AG10803 (cell line): ENCODE measurements around a stretch of chr17.

DNA sequence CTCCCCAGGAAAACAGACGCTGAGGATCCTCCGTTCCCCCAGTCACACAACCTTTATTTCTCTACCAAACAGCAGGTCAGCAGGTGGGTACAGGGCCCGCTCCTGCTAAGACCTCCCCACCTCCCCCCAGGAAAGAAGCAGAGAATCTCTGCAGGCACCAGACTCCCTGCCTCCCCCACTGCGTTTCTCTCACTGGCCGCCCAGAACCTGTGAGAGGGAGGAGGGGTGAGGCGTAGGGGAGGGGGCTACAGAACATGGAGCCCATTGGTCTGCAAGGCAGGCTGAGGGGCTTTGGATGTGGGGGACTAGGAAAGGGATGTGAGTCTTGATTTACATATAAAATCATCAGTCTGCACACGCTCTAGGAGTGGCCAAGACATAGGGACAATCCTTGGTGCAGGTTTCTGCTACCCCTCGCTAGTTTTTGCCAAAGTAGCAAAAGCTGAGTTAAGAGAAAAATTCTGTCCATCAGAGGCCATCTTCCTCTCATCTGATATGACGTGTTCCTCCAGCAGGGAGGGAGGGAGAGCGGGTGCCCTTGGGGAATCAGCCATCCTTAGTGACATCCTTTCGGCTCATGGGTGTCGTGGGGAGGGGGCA is 7.7 kb upstream of the P2RX1 start:
- RRBS = no CpG with 5 or more reads among the region's 12 CpGs

- RRBS = no CpG with 5 or more reads among the region's 28 CpGs
Observed at GRCh38 chr17:3930138-3930794, 14.0 kb upstream of the P2RX1 start.

DNA sequence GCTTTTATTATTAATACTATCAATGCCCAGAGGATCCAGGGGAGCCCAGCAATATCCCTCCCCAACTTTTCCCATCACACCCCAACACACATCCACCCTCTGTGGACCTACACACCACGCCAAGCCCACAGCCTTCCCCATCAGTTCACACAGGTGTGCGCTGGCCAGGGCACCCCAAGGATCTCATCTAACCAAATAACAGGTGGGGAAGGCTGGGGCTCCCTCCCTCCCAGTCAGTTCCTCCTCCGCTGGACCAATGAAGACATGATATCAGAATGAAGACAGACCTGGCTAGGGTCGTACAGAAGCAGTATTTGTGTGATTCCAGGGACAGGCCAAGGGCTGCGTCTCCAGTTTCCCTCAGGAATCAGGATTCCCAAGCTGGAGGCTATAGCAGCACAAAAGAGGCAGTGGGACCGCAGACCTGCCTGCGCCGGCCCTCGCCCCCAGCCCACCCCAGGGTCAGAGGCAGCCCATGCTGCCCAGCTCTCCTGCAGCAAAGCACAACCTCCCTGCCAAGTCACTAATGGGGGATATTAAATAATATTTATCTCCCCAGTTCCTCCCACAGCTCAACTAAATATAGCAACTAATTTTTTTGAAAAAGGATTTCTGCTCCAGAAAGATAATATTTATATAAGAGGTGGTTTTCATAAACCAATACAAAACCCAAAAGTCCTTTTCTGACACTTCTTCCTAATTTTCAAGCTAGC is 1.6 kb downstream of the ATP2A3 start:
- RRBS = no CpG with 5 or more reads among the region's 9 CpGs

- RRBS = no CpG with 5 or more reads among the region's 15 CpGs
Observed at GRCh38 chr17:3966641-3967320, 2.5 kb upstream of the ATP2A3 start.

DNA sequence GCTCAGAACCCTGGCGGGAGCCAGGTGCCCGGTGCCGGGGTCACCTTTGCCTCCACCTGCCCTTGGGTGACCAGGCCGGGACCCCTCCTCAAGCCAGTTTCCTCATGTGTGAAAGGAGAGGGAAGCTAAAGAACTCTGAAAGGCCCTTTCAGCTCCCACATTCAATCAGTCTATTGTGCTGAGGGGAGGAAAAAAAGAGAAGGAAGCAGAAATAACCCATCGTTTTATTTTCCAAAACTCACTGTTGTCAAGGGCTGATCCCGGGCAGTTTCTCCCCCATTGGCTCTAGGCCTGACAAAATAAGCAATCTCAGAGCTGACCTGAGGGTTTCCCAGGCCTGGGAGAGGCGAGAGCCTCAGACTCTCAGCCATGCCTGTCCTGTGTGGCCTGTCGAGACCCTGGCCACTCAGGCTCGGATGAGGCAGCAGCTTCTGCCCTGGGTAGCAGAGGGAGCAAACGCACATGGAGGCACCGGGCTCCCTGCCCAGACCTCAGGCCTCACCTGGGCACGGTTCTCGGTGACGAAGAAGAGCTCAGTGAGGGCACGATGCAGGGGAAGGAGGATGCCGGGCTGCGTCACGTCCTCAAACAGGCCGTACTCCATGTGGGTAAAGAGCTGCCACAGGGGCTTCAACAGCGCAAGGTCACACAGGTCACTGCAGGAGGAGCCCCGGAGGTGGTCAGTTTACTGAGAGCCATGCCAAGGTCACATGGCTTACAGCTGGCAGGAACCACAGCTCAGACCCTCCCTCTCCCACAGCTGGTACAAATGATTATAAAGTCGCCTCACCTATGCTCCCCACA is 45.1 kb upstream of the ATP2A3 start:
- RRBS = 94% methylated on average over 8 of the region's 22 CpGs

- RRBS = no CpG with 5 or more reads among the region's 13 CpGs
Observed at GRCh38 chr17:4057622-4058269, 85.1 kb downstream of the ZZEF1 start.

GRCh38 chr17:4100785-4101884 is 41.7 kb downstream of the ZZEF1 start:
- RRBS = no CpG with 5 or more reads among the region's 16 CpGs

- RRBS = no CpG with 5 or more reads among the region's 13 CpGs
Observed at GRCh38 chr17:4130650-4131330, 12.0 kb downstream of the ZZEF1 start.

GRCh38 chr17:4160095-4160450 is 17.1 kb downstream of the CYB5D2 start:
- RRBS = no CpG with 5 or more reads among the region's 19 CpGs

DNA sequence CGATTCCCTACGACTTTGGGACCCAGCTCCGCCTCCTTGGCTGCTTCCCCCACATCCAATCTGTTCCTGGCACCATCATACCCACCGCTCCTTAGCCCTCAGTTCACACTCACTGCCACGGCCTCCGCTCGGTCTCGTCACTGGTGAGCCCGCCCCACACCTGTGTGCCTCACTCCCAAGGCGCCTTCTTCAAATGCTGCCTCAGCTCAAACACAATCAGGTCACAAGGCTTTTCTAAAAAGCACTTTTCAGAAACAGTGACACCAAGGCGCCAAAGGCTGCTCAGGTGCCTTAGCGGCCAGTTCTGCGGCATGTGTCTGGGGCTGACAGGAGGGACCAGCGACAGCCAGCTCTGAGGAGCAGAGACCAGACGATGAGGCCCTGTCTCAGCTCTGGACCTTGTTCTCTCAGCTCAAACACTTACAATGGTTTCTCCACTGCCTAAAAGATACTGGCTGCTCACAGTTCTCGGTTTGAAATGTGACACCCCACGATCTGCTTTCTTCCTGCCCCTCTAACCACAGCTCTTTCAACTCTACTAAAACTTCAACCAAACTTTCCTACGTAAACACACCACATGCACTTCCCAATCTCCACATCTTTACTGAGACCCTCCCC is 33.1 kb downstream of the CYB5D2 start:
- RRBS = no CpG with 5 or more reads among the region's 18 CpGs

DNA sequence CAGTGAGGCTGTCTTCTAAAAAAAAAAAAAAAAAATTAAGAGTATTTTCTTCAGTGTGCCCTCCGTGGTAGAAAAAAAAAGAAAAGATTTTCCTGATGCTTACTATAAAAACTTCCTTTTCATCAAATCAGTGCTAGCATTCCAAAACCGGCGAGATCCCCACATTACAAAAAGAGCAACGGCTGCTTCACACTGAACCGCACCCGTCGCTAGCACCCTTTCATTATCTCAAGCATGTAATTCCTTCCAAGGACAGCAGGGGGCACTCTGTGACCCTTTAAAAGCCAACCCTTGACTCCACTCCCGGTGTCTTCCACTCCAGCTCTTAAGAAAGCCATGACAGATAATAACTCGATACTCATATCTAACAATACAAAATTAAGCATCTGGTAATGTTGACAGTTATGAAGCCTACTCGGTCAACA is 48.5 kb downstream of the ANKFY1 start:
- RRBS = no CpG with 5 or more reads among the region's 10 CpGs

- RRBS = no CpG with 5 or more reads among the region's 4 CpGs
Observed at GRCh38 chr17:4230000-4230716, 33.6 kb downstream of the ANKFY1 start.

GRCh38 chr17:4374819-4375548 is 8.5 kb upstream of the UBE2G1 start:
- RRBS = no CpG with 5 or more reads among the region's 7 CpGs

DNA sequence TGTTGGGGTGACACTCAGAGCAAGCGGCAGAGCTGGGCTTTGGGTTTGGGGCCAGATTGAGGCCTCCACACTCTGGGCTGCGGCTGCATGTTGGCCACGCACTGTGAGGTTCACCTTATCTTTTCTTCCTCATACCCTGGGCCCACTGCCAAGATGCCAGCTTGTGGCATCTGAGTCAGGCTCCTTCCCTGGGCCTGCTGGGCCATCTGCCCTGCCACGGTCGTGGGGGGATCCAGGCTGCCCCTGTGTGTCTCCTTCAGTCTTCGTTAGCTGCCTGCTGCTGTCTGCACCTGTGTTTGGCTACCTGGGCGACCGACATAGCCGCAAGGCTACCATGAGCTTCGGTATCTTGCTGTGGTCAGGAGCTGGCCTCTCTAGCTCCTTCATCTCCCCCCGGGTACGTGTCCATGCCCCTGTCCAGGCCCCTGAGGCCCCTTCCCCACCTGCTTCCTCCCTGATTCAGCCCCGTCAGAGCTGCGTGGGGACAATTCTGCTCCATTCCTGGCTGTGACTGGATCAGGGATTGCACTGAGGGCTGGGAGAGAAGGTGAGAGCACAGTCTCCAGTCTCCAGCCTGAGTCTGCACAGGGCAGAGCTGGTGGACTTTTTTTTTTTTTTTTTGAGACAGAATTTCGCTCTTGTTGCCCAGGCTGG is 11.2 kb downstream of the SPNS3 start:
- RRBS = no CpG with 5 or more reads among the region's 15 CpGs

DNA sequence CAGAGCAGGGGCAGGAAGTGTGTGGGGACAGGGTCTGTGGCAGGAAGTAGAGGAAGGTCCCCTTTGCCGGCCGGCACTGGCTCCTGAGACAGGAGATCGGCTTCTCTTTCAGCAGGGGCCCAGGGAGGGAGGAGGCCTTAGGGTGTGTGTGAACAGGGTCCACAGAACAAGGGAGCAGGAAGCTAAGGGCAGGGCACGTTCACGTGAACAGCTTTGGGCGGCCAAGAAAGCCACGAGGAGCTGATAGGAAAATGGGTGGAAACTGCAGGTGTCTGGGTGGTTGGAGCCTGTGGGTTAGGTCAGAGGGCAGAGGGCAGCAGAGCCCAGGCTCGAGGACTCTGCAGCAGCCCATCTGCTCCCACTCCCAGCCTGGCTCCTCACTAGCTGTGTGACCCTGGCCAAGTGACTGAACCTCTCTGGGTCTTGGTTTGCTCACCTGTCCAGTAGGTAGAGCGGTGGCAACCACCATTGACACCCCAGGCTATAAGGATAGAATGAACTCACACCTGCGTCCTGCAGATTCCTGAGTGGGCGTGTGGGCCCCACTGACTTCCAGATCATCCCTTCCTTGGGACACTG is 17.3 kb upstream of the SPNS2 start:
- RRBS = no CpG with 5 or more reads among the region's 11 CpGs

GRCh38 chr17:4497056-4498003 is 1.4 kb upstream of the SPNS2 start:
- RRBS = no CpG with 5 or more reads among the region's 28 CpGs

DNA sequence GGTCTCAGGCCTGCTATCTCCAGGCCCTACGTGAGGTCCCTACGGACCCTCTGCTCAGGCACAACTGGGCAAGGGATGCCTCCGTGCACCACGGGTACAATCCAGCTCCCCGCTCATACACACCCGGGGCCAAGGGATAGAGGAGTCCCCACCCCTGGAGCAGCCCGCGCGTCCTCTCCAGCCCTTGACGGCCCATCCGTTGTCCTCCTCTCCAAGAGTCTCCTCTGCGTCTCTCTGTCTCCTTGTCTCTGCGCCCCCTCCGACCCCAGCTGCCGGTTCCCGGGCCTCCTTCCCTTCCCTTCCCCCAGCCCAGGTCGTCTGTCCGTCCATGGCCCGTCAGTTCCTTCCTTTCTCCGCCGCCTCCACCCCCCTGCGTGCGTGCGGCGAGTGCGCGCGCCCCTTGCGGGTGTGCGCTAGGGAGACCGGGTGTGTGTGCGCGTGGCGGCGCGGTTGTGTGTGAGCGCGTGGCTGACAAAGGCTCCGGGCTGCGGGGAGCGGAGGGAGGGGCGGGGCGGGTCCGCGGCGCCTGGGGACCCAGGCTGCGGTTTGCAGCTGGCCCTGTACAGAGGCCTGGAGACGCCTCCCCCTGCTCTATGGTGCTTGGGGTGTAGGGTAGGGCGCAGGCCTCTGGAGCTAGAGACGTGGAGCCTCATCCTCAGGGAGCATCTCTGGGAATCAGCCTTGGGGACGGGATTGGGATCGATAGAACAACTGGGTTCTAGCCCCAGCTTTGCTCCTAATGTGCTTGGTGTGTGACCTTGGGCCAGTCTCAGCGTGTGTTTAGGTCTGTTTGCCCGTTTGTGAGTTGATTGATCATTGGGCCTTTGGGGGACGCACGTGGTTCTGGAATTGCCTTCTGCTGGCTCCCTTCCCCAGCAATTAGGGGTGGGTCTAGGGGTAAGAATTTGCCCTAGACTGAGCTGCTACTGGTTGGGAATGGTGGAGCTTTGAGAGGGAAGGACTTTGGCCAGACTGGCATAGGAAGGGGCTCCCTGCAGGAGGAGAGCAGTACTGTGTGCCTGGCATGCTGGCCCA is 1.1 kb downstream of the SPNS2 start:
- RRBS = 7% methylated on average over 10 of the region's 56 CpGs

GRCh38 chr17:4518813-4519560 is 20.3 kb downstream of the SPNS2 start:
- RRBS = no CpG with 5 or more reads among the region's 23 CpGs

- RRBS = 30% methylated on average over 8 of the region's 19 CpGs
Observed at GRCh38 chr17:4536535-4537489, 18.4 kb downstream of the MYBBP1A start.

DNA sequence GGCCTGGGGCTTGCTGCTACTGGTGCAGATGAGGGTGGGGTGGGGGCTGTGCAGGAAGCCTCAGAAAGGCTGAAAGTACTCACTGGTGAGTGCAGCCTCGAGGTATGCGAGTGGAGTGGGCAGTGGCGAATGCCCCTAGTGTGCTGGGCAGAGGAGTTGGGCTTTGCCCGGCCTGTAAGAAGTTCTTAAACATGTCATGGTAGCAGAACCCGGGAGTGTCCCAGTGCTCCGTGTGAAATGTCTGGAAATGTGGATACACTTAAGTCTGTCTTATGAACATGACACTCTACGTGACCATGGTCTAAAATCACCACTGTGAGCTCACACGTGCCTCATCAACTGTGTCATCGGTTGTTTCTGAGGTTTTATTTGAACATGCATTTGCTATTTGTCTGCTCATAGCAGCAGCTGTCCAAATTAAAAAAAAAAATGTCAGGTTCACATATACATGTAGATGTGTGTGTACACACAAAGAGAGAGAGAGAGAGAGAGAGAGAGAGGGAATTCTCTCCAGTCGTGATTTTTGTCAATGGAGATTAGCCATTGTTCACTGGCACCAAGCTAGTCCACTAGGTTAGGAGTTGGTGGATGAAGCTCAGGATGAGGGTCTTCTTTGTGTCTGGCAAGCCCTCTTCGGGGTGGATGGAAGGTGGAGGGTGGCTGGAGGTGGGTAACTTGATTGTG is 1.9 kb downstream of the SMTNL2 start:
- RRBS = no CpG with 5 or more reads among the region's 11 CpGs